Progenitor cell of endocrine pancreas (in vitro differentiated cells): ENCODE results near the gene DMGDH.

DNA sequence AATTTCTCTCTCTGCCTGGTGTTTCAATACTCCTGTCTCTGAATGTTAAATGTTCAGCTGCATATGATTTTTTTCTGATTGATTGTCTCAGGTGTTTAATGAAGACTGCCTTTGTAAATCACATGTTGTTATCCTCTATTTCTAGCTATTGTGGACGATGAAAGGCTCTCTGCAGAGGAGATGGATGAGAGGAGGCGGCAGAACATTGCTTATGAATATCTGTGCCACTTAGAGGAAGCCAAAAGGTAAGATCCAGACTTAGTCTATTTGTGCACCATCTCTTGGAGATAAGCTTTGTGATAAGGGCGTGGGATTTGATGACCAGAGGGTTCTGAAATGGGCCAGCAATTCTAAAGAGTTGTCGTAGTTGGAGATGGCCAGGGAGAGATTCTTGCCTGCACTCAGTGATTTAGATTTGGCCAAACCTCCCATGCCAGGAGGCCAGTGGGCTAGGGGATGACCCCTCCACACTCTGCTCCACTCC lies 58.4 kb downstream of the IQGAP2 start:
- PRO-cap: no peak

DNA sequence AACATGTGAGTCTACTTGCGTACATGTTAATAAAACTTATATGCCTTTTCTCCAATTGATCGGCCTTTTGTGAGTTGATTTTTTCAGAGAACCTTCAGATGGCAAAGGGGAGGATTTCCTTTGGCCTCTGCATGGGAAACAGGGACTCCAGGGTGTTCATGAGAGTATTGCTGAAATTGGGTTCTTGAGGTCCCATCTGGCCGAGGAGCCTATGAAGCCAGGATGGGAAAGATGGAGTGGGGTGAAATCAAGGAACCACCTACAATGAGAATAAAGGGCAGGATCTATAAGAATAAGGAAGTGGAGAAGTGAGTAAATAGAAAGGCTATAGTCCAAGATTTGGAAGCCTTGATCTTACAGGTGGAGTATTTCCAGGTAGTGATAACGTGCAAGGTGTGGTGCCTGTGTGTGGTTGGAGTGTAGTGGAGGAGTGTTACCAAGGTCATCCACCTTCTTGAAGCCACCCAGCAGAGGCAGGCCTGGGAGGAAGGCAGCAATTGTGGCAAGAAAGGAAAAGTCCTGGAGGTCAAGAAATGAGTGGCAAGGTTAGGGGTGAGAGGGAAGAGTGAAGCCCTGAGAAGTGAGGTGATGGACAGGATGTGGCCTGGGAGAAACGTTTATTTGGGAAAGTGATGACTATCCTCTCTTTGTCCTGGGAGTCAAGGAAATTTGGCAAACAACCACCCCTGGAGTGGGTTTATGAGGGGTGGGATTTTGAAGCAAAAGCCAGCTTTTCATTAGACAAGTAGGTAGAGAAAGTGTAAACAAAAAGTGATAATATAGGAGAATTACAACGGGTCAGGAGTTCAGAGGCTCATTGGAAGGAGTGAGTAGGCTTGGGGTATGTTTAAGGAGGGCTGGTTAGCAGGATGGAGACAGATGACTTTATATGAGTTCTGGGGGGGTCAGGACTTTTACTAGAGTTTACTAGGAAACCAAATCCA lies 72.9 kb downstream of the IQGAP2 start:
- PRO-cap: no peak

- PRO-cap: no peak
Measured at GRCh38 chr5:76483551-76484373, 80.7 kb downstream of the IQGAP2 start.

DNA sequence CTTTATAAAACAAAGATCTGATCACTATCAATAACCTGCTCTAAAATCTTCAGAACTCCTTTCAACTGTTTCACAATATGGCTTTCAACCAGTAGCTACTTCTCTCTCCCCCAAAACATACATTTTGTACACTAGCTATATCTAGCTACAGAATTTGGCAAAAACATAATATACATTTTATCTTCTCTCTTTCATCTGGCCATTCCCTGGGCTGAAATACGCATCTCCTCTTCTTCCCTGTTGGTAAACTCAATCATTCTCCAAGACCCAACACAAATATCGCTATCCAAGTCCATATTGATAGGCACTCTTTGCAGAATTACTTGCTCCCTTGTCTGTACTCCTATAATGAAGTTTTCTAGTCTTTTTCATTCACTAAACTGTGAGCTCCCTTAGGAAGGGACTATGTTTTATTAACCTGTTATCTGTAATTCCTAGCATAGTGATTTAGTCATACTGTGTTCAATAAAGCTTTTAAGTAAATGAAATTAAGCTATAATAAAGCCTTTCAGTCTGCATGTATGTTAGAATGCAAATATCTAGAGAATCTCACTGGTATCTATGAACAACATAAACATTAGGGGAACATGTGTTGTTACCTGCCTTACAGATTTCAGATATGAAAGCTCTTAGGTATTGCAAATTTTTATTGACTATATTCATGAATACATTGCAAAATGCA lies 216.0 kb downstream of the AP3B1 start:
- PRO-cap: no peak

GRCh38 chr5:78496852-78497403 lies 136.5 kb downstream of the SCAMP1 start:
- PRO-cap: no peak

- PRO-cap: no peak
Measured at GRCh38 chr5:78508182-78508862, 140.2 kb downstream of the LHFPL2 start.

GRCh38 chr5:78510976-78512147 lies 137.2 kb downstream of the LHFPL2 start:
- PRO-cap: no peak

GRCh38 chr5:78544756-78545034 lies 103.9 kb downstream of the LHFPL2 start:
- PRO-cap: no peak

DNA sequence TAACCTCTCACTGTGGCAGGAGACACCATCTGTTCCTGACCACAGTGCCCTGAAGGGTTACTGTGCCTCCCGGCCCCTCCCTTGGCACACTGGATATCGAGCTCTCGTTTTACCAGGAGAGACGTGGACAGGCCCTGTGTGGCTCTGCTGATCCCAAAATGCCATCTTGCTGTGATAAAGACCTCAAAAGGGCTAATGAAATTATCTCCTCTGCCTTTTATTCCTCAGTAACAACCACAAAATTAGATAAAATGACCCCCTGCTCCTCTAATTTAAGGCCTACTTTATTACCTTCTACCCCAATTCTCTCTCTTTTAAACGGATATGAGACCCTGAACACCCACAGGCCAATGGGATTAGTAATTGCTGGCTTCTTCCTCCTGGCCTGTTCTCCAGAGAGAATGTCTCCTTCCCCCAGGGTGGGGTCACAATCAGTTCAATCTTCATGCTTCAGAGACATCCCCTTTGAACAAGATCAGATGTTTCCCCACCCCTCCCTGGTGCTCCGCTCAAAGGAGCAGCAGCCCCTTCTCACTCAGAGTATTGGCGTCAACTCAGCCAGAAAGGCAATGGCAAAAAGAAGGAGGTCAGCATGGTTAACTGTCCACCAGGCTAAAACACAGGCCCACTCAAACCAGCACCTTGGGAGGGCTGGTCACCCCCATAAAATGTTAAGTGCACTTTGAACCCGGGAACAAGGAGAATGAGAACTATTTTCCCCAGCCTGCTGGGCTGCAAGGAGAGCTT lies 20.4 kb downstream of the LHFPL2 start:
- PRO-cap: no peak

GRCh38 chr5:78650329-78651000 lies 1.9 kb upstream of the LHFPL2 start:
- PRO-cap: no peak

DNA sequence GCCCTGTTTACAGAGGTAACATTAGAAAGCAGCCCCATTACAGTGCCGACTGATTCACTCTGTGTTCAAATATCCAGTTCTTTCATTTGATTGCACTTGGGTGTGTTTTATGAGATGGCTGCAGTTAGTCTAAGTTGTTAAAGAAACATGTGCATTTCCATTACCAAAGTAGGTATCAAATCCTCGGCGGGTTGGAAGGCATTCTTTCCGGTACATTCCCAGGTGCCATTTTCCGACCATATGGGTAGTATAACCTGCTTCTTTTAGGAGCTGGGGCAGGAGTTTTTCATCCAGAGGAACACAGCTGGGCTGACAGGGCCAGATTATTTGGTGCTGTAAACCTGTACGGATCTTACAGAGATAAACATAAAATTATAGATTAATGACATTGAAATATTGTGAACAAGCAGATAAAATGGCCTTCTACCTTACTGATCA lies 16.2 kb downstream of the ARSB start:
- PRO-cap: no peak

DNA sequence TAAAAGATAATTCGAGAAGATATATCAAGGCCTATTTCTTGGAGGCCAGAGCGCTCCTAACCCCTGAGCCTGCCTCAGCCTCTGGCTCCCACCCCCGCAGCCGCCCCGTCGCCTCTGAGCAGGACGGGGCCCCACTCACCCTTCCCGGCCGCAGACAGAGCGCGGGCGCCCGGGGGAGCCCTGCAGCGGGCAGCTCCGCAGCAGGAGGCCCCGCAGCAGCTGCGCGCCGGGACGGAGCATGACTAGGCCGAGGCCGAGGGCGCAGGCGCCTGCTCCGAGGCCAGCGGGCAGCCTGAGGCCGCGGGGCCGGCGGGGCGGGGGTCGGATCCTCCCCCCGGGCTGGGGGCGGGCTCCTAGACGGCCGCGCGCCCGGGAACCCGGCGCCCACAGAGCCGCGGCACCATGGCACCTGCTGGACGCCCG lies at the start of gene DMGDH:
DMGDH (minus strand) TSS at position 294 of the 423 bp plus-strand sequence.
- PRO-cap: no peak

GRCh38 chr5:79069804-79070622 lies 446 bp downstream of the BHMT2 start:
- PRO-cap: no peak

GRCh38 chr5:79236975-79237899 lies 1.3 kb downstream of the JMY start:
- PRO-cap: bidirectional peak, plus-strand start at chr5:79237105, minus-strand start at chr5:79236943; bidirectional peak, plus-strand start at chr5:79237531, minus-strand start at chr5:79237329

- PRO-cap: no peak
Measured at GRCh38 chr5:79238356-79238686, 2.4 kb downstream of the JMY start.

GRCh38 chr5:79279348-79279882 lies 43.5 kb downstream of the JMY start:
- PRO-cap: no peak

DNA sequence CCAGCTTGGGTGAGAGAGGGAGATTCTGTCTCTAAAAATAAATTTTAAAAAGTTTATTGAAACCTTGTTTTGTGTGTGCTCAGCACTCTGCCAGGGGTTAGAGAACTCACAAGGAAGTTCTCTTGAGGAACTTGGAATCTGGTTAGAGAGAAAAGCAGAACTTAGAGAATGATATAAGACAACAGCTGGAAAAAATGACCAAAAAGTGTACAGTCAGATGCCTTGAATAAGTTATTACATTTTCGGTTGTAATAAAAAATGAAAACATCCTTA lies 21.8 kb upstream of the TENT2 start:
- PRO-cap: no peak

DNA sequence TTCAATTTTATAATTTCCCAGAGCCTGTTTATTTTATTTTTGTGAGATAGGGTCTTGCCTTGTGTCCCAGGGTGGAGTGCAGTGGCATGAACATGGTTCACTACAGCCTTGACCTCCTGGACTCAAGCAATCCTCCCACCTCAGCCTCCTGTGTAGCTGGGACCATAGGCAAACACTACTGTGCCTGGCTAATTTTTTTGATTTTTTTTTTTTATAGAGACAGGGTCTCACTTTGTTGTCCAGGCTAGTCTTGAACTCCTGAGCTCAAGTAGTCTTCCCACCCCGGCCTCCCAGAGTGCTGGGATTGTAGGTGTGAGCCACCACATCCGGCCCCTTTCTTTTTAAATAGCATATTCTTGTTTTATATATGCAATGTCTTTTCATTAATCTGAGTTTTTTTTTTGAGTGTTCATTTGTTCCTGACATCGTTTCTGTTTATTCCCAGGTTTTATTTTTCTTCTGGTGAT lies 6.0 kb downstream of the TENT2 start:
- PRO-cap: no peak

DNA sequence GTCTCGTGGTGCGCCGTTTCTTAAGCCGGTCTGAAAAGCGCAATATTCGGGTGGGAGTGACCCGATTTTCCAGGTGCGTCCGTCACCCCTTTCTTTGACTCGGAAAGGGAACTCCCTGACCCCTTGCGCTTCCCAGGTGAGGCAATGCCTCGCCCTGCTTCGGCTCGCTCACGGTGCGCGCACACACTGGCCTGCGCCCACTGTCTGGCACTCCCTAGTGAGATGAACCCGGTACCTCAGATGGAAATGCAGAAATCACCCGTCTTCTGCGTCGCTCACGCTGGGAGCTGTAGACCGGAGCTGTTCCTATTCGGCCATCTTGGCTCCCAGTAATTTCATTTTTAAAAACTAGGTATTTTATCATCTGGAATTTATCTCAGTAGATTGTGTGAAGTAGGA lies 95.0 kb downstream of the CMYA5 start:
- PRO-cap: unidirectional peak, minus-strand start at position 331 of the sequence

GRCh38 chr5:80215570-80216024 lies 40.3 kb downstream of the SERINC5 start:
- PRO-cap: no peak